ENCODE data around the genes KRT222, KRTAP4-16, KRTAP4-11, KRTAP4-5 and KRTAP9-3.

GRCh38 chr17:40180598-40181088 is 3.4 kb downstream of the RAPGEFL1 start:
- PRO-cap: no peak

GRCh38 chr17:40306771-40307419 is 2.1 kb upstream of the RARA start:
- PRO-cap: unidirectional peak, minus-strand start at chr17:40307183

GRCh38 chr17:40340120-40340314 is 24.5 kb downstream of the GJD3 start:
- PRO-cap: no peak

GRCh38 chr17:40446648-40447729 is 3.7 kb downstream of the IGFBP4 start:
- PRO-cap: no peak

DNA sequence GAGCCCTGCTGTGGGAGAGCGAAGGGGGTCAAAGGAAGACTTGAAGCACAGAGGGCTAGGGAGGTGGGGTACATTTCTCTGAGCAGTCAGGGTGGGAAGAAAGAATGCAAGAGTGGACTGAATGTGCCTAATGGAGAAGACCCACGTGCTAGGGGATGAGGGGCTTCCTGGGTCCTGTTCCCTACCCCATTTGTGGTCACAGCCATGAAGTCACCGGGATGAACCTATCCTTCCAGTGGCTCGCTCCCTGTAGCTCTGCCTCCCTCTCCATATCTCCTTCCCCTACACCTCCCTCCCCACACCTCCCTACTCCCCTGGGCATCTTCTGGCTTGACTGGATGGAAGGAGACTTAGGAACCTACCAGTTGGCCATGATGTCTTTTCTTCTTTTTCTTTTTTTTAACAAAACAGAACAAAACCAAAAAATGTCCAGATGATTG is 14.1 kb downstream of the IGFBP4 start:
- PRO-cap: no peak

- PRO-cap: no peak
Measured at GRCh38 chr17:40459030-40459463, 15.8 kb downstream of the IGFBP4 start.

DNA sequence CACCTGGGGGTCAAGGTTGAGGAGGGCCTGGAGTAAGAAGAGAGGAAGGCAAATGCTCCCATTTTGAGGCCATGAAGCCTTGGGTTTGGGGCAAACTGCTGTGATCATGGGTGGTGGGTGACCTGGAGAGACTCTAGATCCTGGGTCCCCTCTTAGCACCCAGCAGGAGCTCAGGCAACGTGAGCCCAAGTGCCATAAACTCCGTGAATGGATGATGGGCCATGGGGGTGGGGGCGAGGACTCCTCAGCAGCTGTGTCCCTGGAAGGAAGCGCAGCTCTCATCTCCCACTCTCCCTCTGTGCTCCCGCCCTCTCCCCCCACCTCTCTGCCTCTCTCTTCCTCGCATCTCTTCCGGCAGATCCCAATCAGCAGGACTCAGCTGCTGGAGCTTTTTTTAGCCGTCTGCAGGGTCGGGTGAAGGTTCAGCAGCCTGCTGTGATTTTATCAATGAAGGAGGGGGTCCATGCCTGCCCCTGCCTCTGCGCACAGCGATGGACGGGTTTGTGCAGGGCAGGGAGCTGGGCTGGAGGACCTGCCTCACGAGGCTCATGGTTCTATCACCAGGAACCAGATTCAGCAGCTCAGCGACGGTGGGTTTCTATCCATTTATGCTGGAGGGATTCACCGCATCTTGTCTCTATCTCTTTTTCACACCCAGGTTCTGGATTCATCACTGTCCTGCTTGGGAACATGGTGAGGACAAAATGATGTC is 8.3 kb downstream of the CCR7 start:
- PRO-cap: no peak

GRCh38 chr17:40617795-40618074 is 29.9 kb downstream of the SMARCE1 start:
- PRO-cap: no peak

GRCh38 chr17:40664825-40665350 is at the start of gene KRT222:
KRT222 (minus strand) TSS chr17:40665177.
- PRO-cap: no peak

DNA sequence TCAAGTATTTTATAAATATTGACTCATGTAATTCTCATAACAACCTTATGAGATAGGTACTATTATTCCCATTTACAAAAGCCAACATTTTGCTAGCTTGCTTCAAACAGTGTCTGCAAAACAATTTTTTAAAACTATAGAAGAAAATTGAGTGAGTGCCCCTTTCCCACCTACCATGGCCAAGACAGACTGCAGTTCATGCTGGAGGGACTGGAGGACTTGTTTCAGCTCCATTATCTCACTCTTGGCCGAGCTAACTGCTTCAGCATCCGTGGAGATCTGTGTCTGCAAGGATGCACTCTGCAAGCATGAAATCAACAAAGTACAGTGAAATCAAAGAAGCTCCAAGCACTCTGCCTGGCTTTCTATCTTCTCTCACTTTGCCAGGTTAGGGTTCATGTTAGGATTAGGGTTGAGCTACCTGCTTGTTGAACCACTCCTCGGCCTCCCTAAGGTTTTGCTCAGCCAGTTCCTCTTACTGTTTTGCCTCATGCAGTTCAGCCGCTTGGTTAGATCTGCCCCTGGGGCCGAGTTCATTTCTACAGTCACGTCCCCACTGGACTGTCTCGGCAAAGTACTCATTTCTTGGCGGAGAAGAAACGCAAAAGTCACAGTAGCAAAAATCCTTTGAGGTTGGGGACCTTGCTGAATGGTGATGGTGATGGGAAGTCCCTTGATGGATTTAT is 16.1 kb upstream of the KRT24 start:
- PRO-cap: no peak

DNA sequence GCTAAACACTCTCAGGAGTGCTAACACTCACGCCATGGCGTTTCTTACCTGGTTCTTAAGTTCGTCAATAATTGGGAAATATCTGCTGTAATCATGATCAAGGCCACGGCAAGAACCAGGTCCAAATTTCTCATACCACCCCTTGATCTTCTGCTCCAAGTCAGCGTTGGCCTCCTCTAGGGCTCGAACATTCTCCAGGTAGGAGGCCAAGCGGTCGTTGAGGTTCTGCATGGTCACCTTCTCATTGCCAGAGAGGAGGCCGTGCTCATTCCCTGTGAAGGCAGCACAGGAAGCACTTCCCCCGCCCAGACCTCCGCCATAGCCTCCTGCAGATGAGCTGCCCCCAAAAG is 373 bp downstream of the KRT27 start:
- PRO-cap: no peak

DNA sequence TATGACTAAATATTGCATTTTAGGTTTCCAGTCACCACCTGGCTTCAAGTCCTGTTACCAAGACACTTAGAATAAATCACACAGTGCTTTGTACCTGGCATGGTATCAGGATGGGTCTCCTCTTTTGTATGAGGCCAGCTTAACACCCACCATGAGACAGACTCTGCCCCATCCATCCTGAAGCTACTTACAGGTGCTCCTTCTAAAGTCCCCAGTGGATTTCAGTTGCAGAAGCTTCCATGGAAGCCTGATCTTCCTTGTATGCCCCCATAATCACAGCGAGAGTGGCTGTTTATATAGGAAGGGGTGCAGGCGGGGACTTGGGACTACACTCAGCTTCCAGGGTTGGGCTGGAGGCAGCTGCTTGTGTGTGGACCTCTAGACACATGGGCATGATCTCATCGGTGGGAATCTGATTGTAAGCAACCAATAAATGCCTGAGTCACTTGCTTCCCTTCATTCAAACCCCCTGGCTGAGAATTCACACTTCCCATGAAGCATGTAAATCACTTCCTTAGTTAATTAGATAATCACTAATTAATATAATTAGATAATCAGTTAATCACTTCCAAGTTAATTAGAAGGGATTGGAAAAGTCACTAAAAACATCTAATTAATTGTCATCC is 980 bp upstream of the KRT20 start:
- PRO-cap: no peak

DNA sequence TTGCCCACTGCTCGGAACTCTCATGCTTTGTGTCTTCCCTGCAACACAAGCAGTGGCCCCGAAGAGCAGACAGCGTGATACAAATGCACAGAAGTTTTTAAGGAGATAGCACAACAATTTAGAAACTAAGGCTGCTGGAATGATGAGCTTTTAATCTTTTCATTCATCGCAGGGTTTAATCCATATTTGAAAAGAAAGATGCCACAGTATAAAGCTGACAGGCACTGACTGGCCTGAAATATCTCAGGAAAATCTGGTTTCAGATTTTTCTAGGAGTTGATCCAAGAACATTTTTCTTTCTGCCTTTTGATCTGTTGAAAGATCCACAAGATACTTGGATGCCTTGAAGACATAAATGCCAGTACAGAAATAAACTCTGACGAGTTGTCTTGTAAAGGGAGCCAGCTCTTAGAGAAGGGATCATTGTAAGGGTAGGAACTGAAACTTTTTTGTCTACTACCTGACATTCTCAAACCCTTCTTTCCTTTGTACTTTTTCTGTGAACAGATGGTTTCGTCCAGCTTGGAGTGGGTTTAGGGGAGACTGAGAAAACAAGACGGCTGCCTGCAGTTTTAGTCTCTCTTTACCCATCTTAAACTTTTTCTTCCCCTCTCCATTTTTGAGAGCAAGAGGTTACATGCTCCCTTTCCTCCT is 25.4 kb upstream of the KRT20 start:
- PRO-cap: no peak

- PRO-cap: no peak
Measured at GRCh38 chr17:40945576-40945787, 8.0 kb upstream of the KRT23 start.

GRCh38 chr17:41102089-41102396 is at the start of gene KRTAP4-16:
KRTAP4-16 (minus strand) TSS chr17:41102209.
- PRO-cap: no peak

- PRO-cap: no peak
Measured at GRCh38 chr17:41118196-41118537, at the start of gene KRTAP4-11. KRTAP4-11 (minus strand) TSS chr17:41118373.

GRCh38 chr17:41149700-41149961 is at the start of gene KRTAP4-5:
KRTAP4-5 (minus strand) TSS chr17:41149825.
- PRO-cap: no peak

DNA sequence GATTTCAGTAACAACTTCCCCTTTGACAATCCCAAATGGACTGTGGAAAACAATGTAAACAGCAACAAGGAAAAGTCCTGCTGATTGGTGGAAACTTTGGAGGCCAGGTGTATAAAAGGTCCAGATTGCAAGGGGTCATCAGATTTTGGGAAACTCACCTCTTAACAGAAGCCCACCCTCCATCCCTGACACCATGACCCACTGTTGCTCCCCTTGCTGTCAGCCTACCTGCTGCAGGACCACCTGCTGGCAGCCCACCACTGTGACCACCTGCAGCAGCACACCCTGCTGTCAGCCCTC is at the start of gene KRTAP9-3:
KRTAP9-3 (plus strand) TSS at position 141 of the 300 bp plus-strand sequence.
- PRO-cap: no peak

DNA sequence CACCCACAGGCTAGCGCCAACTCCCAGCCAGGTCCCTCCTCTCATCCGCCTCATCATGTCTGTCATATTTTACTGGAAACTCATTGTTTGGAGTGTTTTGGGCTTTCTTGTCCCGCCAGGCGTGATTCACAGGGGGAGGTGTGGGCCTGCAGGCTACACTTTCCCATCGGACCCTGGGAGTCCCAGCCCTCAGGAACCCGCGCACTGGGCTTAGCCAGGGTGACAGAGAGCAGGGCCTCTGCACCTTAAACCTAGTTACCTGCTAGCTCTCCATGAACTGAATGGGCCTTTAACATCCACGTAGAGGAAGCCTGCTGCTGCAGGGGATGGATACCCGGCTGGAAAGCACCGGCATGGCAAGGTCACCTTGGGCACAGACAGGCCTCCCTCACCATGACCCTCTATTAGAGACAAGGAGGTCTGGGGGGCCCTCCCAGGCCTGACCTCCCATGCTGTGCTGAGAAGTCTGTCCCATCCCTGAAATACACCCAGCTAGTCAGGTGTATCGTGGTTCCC is 338 bp upstream of the KRT14 start:
- PRO-cap: no peak

DNA sequence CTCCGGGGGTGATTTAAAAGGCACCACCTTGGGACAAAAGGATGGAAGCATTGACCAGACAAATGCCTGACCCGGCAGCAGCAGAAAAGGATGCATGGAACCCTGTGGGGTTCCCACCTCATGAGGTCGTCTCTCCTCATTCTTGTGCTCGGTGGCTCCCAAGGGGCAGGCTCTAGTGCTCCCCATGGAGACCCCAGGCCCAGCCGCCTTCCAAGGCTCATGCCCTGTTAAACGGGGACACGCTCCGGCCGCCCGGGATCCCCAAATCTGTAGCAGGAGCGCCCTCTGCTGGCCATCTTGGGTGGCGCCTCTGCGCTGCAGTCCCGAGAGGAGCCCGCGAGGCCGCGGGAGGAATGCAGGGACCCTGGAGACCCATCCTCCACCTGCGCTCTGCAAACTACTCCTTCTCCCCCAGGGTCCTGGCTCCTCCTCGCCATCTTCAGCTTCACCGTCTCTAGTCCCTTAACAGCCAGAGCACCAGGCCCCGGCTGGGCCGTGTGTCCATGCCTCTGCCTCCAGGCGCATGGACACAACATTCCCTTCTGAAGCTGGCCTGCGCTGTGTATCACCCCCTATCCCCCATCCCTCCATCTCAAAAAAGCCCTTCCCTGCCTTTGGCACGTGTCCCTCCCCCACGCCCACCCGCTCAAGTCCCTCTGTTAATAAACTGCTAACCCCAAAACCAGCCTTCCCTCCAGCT is 23.6 kb upstream of the KRT17 start:
- PRO-cap: no peak